SP-49 (cell line): ENCODE results near the genes GATD3 and AIRE.

GRCh38 chr21:43341309-43342098 lies 85.4 kb downstream of the SIK1 start:
- PRO-cap = no peak

DNA sequence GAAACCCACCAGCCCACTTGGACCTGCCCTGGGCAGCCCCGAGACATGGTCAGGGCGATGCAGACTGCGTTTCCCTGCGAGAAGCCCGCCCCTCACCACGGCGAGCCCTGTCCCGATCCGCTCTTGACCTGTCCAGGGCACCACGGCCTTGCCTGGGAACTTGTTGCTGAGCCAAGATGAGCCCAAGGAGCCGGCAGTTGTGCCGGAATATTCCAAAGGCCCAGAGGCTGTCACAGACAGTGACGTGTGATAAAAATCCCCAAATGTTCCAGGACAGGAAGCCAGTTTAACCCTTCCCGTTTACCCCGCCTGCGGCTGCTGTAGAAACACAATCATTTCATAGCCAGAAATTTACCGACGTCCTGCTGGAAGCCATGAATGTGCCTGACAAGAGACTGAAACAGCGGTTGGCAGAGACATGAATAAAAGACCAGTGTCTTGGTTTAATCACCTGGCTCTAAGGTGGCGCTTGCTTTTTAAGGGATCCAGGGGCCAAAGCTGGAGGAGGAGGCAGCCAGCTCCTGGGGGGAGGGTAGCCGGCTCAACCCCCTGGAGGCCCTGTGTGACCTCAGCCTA lies 78.0 kb downstream of the SIK1 start:
- PRO-cap = no peak

- PRO-cap = no peak
Observed at GRCh38 chr21:43463344-43463872, 36.5 kb upstream of the SIK1 start.

GRCh38 chr21:43585746-43586536 lies 21.0 kb downstream of the H2BC12L start:
- PRO-cap = no peak

- PRO-cap = no peak
Observed at GRCh38 chr21:43657670-43658319, 1.5 kb downstream of the HSF2BP start.

GRCh38 chr21:43734354-43734661 lies 15.4 kb downstream of the PDXK start:
- PRO-cap = no peak

GRCh38 chr21:43736003-43736651 lies 17.2 kb downstream of the PDXK start:
- PRO-cap = no peak

DNA sequence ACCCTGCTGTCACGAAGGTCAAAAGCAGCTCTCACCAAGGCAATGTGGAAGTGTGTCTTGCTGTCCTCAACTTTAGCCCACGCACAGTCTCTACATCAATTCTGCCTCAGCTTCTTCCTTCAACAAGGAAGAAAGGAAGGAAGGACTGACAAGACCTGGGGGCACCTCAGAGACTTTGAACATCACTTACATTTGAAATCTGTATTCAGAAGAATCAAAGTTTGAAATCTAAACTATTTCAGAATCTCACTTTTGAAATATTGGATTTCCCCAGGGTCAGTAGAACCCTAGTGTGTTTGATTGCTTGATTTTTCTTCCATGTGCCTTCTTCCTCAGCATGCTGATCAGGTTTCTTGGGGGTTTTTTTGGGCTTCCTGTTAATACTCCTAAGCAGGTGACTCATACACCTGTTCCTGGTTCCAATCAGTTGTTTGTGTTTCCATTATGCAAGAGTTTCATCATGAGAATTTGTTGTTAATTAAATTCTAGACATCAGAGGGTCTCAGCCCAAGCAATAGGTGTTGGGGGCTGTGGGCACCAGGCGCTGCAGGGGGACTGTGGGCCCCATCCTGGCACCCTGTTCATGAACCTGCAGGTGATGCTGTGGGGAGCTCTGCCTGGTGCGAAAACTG lies 6.6 kb upstream of the CSTB start:
- PRO-cap = no peak

GRCh38 chr21:43810696-43811251 lies 21.4 kb downstream of the RRP1 start:
- PRO-cap = no peak

- PRO-cap = no peak
Observed at GRCh38 chr21:43815314-43815845, 26.0 kb downstream of the RRP1 start.

- PRO-cap = unidirectional peak, plus-strand start at chr21:43864346; bidirectional peak, plus-strand start at chr21:43864498, minus-strand start at chr21:43864488
Observed at GRCh38 chr21:43864000-43864835, 805 bp upstream of the AGPAT3 start.

DNA sequence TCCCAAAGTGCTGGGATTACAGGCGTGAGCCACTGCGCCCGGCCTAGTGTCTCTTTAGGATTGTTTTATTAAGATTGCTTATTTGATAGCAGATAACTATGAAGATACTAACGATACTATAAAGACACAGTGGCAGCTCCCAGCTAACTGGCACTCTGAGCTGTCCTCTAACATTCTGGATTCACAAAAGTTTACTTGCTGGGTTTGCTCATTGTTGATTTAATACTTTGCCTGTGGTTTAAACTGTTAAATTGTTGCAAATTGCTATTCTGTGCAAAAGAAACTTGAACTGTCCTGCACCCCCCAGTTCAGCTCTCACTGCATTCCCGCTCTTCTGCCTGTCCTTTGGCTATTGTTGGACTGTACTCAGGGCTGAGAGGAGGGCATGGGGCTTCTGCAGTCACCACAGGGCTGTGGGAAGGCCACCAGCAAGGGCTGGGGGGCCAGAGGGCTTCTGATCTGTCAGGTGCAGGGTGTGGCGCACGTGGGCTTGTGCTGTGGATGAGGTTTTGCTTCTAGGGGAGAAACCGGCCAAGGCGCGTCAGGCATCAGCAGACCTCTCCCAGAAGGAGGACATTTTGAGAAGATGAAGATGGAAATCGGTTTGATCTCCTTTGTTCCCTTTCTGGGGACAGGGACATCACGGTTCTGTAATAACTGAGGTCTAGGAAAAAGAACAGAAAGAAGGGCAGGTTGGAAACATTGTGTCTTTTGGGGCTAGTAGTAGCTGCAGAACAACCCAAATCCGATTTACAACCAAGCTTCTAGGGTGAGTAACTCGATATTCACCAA lies 40.6 kb downstream of the AGPAT3 start:
- PRO-cap = no peak

DNA sequence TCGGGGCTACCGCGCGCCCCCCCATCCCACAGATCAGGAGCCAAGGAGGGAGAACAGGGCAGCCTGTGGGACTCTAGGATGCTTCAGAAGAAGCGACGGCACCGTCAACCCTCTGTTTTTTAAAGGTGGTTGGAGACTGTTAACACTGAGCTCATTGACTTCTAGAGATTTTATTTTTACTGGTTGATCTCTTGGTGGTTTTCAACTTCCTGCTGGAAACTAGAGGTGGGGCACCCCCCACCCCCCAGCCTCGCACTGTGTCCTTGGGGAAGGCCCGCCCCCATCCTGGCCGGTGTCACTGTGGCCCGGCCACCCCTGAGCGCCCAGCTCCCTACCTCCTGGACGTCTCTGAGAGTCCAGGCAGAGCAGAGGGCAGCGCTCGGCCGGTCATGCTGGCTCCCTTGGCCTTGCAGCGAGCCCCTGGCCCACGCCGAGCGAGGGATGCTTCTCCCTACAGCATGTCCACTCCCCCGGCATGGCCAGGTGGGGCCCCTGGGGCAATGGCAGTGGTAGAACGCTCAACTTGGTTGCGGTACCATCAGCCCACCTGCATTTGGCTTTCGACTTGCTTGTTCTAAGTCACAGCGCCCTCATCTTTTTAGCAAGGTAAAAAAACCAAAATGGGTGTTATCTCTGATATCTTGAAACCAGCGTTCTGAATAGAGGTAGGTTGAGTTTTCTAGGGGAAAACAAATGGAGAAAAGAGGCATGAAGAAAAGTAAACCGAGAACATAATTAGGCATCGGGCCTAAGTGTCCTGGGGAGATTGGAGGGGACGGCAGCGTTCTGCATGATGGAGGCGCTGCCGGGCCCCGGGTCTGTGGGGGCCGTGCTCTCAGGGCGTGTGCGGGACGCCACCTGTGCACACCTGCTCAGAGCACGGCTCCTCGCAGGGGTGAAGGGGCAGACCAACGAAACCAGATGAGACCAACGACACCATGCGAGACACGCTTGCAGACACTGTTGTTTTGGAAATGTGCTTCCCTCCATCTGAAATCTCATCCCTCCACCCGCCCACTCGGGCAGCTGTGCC lies 28.6 kb upstream of the TRAPPC10 start:
- PRO-cap = unidirectional peak, minus-strand start at position 121 of the sequence

GRCh38 chr21:44010974-44011496 lies 1.1 kb upstream of the TRAPPC10 start:
- PRO-cap = no peak

DNA sequence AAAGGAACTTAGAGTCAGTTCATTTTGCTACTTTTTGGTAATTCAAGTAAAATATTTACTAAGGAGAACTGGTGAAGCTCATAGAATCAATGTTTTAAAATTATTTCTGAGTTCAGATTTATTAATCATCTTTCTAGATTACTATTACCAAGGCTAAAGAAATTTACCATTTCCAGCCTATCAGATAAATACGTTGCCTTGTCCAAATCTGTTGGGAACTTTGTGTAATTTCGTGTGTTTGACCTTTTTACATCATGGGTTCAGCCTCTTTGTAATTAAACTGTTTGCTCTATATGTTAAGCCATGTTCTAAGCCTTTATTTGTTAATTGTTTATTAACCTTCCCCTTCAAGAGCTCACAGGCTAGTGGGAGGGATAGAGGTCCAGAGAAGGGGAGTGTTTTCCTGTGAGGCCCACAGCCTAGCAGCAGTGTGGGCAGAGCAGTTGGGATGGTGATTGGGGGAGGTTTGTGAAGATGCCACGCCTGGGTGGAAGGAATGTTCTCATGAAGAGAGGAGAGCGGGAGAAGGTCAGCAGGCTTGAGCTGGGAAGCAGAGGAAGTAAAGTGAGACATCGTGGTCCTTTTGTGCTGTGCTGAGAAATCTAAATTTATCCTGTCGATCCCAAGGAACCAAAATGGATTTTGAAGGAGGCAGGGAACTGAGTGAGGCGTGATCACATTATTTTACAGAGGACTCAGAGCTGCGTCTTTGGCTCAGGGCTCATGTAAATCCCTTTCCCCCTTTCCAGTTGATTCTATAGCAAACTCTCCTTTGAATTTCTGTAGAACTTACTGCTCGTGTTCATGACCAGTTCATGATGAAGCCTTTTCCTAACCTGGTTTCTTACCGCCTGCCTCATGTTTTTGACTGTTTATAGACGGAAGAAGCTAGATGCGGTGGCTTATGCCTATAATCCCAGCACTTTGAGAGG lies 42.6 kb downstream of the TRAPPC10 start:
- PRO-cap = no peak

DNA sequence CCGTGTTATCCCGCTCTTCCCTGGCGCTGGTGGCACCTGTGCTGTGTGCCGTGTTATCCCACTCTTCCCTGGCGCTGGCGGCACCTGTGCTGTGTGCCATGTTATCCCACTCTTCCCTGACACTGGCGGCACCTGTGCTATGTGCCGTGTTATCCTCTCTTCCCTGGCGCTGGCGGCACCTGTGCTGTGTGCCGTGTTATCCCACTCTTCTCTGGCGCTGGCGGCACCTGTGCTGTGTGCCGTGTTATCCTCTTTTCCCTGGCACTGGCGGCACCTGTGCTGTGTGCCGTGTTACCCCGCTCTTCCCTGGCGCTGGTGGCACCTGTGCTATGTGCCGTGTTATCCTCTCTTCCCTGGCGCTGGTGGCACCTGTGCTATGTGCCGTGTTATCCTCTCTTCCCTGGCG lies 18.5 kb upstream of the PWP2 start:
- PRO-cap = no peak

- PRO-cap = no peak
Observed at GRCh38 chr21:44133245-44133828, at the start of gene GATD3. TSS of gene GATD3 (plus strand) at chr21:44133683.

GRCh38 chr21:44285640-44286348 lies at the start of gene AIRE:
TSS of gene AIRE (plus strand) at chr21:44285876.
- PRO-cap = no peak

DNA sequence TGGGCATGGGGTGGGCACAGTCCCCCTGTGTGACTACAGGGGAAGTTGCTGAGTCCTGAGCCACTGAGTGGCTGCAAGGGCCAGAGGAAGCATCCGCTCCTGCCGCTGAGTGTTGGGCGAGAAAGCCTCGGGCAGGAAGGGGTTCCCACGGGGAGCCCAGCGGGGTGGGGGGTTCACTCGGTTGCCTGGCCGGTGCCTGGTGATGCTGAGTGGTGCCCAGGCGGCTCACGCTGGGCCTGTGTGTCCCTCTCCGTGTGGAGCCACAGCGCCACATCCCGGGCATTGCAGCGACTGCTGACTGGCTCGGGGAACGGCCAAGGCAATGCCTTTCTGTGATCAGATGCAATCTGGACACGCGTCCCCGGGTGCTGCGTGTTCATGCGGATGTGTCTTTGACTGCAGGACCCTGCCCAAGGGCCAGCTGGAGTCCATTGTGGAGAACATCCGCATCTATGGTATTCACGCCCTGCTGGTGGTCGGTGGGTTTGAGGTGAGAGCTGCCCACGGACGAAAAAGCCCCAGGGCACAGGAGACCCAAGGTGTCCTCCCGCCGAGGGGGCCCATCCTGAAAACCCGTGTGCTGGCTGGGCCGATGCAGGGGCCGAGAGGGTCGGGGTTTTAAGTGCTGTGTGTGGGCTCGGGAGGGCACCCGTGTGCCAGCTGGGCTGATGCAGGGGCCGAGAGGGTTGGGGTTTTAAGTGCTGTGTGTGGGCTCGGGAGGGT lies 16.5 kb downstream of the CFAP410 start:
- PRO-cap = no peak

GRCh38 chr21:44324247-44324753 lies 14.9 kb downstream of the CFAP410 start:
- PRO-cap = no peak